Ureter (tissue), 1 donor: ENCODE measurements around a stretch of chr10.

GRCh38 chr10:10092584-10092885 is 925.1 kb upstream of the CELF2 start:
- PRO-cap, result no peak

GRCh38 chr10:10644385-10644943 is 373.2 kb upstream of the CELF2 start:
- PRO-cap, result no peak

- PRO-cap, result no peak
Observed at GRCh38 chr10:10662797-10663523, 354.7 kb upstream of the CELF2 start.

DNA sequence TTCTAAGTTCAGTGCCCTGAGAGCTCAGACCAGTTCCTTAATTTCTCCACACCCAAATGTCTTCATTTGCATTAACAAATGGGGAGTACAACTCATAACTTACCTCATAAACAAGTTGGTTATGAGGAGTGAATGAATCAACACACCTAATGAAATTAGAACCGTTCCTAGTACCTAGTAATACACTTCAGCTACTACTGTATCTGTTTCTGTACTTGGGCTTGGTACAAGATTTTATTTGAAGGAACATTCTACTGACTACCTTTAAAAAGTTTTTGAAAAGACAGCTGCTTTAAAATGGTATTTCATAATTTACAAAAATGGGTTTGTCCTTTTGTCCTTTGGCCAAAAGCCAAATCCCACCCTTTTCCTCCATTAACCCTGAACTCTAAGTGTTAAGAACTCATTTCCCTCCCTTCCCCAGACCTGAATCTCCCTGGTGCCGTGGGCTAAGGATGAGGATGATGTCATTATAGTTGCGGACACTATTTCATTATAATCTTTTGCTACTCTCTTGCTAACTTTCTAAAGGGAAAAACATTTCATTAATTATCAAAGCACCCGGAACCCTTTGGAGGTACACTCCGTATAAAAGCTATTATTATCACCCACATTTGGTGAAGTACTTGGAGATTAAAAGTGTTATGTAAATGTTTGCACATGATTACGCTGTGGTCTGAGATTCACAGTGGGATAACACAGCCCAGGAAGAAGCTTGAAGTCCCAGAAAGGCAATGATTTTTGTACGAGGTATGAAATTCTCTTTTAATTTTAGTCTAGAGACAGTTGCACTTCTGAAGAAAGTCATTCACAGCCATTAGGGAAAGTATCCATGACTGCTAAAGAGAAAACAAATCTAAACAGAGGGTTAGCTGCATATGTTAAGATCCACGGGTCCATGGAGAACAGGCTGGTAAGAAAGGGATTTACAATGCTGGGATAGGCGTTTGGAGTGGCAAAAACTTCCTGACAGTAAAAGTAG is 221.2 kb upstream of the CELF2 start:
- PRO-cap, result no peak

DNA sequence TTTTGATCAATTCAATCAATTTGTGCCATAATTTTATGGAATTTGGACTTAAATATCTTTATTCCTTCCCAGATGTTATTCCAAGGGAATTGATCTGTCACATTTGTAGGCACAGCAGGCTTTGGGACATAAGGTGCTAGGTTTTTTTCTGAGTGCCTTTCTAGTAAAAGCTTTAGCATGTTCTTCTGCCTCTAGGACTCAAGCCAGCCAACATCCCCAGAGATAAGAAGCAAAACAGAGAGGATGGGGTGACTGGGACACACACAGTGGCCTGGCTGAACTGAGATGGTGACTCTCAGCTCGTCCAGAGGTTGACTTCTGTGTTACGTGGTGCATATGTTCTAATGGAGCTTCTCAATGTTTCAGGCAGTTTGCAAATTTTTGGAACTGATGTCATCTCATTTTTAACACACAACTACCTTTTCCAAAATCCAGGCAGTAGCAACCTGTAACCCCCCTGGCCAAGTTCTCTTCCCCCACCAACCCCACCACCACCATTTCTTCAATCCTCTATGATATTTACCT is 188.1 kb upstream of the CELF2 start:
- PRO-cap, result no peak

- PRO-cap, result no peak
Observed at GRCh38 chr10:10845045-10845605, 172.5 kb upstream of the CELF2 start.

DNA sequence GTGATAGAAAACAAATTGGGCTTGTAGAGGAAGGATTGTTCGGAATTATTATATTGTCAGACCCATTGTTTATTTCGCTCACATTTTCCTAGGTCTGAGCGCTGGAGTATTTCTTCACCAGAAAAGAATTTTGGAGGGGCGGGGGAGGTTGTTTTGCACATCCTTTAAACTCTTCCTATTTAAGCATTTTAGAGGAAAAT is 29.1 kb downstream of the CELF2 start:
- PRO-cap, result no peak

DNA sequence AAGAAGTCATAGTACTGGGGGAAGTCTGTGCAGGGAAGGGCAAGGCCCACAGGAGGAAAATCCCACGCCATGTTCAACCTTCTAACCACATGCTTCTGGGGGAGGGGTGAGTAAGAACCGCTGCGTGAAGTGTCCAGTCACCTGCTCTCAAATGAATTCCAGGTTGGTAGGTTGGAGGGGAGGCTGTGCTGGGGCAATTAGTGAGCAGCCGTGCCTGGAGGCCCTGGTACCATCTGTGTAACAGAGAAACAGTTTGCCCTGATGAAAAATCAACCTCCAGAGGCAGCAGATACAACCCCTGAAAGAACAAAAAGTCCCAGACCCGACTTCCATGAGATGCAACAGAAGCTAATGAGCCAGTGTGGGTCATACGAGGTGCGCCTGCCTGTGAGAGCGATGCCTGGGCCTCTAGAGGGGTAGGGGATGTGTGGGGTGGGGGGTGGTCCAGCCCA is 39.2 kb downstream of the CELF2 start:
- PRO-cap, result no peak

GRCh38 chr10:11062192-11062843 is 44.6 kb downstream of the CELF2 start:
- PRO-cap, result no peak

GRCh38 chr10:11141743-11142333 is 124.2 kb downstream of the CELF2 start:
- PRO-cap, result no peak

- PRO-cap, result no peak
Observed at GRCh38 chr10:11156520-11156995, 138.9 kb downstream of the CELF2 start.

DNA sequence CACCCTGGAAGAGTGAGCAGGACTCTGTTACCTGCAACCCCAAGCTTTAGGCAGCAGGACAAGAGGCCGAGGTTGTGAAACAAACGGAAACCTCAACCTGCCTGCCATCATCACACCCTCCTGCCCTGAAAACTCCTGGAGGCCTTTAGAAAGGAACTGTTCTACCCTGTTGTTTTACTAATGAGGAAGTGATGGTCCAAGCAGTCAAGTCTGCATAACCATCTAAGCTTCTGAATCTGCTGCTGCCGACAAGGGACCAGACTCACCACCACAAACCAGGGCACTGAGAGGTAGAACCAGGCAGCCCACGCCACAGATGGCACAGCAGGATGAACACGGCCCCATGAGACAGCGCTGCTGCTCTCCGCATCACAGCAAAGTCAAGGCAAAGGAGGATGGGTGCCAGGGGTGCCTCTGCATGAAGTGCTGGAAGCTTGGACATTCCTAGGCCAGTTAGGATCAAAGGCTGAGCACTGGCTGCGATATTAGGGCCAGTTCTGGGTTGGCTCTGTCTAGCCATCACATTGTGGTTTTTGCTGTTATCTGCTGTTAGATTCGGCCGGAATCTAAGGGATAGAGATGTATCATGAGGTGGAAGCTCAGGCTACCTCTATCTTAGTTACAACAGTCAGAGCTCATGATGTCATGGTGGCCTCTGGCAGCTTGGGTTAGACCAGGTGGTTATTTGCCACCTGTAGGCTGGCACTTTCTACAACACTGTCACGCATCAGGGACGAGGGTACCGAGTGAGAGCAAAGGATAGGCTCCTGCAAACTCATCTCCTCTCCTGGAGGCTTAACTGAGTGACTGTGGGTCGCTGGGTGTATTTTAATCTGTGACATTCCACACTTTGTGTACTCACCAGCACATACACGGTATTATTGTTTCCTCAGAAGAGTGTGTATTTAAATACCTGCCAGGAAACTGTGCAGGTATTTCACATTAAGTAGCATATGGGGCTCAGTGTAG is 209.7 kb downstream of the CELF2 start:
- PRO-cap, result no peak

DNA sequence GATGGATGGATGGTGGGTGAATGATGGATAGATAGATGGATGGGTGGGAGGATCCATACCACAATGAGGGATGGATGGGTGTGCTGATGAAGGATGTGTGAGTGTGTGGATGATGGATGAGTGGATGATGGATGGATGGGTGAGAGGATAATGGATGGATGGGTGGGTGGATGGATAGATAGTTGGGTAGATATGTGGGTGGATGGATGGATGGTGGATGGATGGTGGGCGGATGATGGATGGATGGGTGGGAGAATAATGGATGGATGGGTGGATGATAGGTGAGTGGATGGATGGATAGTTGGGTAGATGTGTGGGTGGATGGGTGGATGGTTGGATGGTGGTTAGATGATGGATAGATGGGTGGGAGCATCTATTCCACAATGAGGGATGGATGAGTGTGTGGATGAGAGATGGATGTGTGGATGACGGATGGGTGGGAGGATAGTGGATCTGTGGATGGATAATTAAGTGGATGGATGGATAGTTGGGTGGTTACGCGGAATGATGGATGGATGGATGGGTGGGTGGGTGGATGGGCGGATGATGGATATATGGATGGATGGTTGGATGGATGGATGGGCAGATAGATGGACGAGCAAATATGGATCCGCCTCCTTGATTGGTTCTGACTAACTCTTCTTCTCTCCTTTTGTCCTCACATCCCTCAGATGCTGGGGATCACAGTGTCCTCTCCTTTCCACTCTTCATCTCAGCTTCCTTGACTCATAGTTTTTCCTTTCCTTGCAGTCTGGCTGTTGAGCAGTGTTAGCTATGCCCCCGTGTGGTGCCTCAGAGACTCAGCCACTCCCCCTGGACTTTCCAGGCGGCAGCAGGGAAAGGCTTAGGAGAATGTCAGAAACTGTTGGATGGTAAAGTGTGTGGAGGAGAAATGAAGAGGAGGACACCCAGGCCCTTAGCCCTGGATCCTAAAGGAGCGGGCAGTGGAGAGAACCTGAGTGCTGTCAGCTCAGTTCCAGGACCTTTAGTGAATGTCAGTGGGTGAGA is 267.2 kb downstream of the CELF2 start:
- PRO-cap, result no peak

GRCh38 chr10:11329351-11329750 is 282.1 kb downstream of the USP6NL start:
- PRO-cap, result no peak

DNA sequence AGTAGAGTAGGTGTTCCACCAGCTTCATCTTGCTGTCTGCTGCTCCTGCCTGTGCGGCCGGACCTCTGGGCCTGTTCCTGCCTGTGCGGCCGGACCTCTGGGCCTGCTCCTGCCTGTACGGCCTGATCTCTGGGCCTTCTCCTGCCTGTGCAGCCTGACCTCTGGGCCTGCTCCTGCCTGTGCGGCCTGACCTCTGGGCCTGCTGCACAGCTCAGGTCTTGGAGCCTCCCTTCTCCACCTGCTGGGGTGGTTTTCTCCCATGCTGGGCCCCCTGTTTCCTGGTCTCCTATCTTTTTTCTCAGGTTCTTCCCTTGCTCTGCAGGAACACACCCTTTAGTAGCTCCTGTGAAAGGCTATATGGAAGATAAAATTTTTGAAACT is 117.8 kb downstream of the USP6NL start:
- PRO-cap, result no peak

GRCh38 chr10:11528215-11528870 is 83.1 kb downstream of the USP6NL start:
- PRO-cap, result no peak

- PRO-cap, result no peak
Observed at GRCh38 chr10:11589263-11590118, 22.0 kb downstream of the USP6NL start.

GRCh38 chr10:11763086-11763792 is 21.1 kb downstream of the ECHDC3 start:
- PRO-cap, result no peak

- PRO-cap, result no peak
Observed at GRCh38 chr10:12122487-12123005, 6.9 kb upstream of the SEC61A2 start.

- PRO-cap, result no peak
Observed at GRCh38 chr10:12163906-12164811, 31.5 kb downstream of the NUDT5 start.